Breast epithelium (tissue), 2 donors: ENCODE measurements around a stretch of chr19.

DNA sequence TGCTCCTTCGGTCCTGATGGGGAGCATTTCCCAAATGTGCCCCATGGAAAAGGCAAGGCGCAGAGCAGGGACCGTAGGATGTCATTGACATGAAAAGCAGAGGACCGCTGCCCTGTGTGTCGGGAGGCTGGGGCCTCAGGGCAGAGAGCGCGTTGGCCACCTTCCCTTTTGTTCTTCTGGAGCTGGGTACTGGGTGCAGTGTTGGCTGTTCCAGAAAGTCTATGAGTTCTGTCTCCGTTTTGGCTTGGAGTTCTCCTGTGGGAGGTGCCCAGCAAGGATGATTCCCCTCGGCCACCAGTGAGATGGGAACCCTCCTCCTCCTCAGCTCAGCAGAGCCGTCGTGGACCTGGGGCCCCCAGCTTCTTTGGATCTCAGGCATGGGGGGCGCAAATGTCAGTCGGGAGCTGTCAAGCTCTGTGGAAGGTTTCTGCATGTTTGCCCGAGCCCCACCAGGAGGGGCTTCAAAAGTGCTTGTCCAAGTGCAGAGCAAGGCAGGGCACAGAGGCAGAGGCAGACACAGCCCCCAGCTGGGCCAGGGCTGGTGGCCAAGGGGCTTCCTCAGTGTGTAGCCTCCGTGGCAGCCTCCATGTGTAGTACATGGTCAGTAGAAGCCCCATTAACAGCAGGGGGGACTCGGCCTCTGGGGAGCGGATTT, 128.8 kb downstream of the KDM4B start:
- PRO-cap = no peak
- RAMPAGE, long total RNA, 2 experiments = no peak in any of the 2 experiments

GRCh38 chr19:5115881-5117038, 147.3 kb downstream of the KDM4B start:
- PRO-cap = no peak
- RAMPAGE, long total RNA, 2 experiments = no peak in any of the 2 experiments

- PRO-cap = no peak
- RAMPAGE, long total RNA, 2 experiments = no peak in any of the 2 experiments
These were observed 149.9 kb downstream of the KDM4B start for GRCh38 chr19:5118563-5119431.

DNA sequence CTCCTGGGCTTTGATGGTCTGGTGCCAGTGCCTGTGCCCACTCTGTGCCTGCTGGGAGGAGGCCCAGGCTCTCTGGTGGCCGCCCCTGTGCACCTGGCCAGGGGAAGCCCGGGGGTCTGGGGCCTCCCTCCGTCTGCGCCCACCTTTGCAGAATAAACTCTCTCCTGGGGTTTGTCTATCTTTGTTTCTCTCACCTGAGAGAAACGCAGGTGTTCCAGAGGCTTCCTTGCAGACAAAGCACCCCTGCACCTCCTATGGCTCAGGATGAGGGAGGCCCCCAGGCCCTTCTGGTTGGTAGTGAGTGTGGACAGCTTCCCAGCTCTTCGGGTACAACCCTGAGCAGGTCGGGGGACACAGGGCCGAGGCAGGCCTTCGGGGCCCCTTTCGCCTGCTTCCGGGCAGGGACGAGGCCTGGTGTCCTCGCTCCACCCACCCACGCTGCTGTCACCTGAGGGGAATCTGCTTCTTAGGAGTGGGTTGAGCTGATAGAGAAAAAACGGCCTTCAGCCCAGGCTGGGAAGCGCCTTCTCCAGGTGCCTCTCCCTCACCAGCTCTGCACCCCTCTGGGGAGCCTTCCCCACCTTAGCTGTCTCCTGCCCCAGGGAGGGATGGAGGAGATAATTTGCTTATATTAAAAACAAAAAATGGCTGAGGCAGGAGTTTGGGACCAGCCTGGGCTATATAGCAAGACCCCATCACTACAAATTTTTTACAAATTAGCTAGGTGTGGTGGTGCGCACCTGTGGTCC, 183.4 kb downstream of the KDM4B start:
- PRO-cap = no peak
- RAMPAGE, long total RNA, 2 experiments = no peak in any of the 2 experiments

GRCh38 chr19:5255950-5256579, 84.5 kb downstream of the PTPRS start:
- PRO-cap = no peak
- RAMPAGE, long total RNA, 2 experiments = no peak in any of the 2 experiments

- PRO-cap = no peak
- RAMPAGE, long total RNA, 2 experiments = no peak in any of the 2 experiments
These were observed 66.6 kb downstream of the PTPRS start for GRCh38 chr19:5274050-5274362.

DNA sequence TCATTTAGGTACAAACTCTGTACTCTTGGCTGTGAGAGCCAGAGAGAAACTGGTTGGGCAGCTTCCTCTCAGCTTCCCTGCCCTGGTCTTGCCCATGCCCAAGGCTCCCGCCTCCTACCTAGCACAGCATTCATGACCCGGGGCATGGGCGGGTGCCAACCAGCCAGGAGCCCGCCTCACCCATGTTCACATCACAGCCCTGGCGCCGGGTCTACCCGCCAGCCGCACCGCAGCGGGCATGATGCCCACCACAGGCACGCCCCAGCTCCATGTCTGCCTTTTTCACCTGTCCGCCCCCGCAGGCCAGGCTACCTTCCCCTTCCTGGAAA, 42.2 kb downstream of the PTPRS start:
- PRO-cap = no peak
- RAMPAGE, long total RNA, 2 experiments = no peak in any of the 2 experiments

DNA sequence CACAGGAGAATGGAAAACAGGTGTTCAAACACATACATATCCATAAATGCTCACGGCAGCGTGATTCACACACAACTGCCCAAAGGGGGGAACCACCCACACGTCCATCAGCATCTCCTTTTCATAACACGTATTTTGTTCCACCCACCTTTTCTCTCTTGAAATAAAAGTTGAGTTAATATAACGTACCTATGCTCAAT, 38.0 kb downstream of the SAFB2 start:
- PRO-cap = no peak
- RAMPAGE, long total RNA, 2 experiments = no peak in any of the 2 experiments

DNA sequence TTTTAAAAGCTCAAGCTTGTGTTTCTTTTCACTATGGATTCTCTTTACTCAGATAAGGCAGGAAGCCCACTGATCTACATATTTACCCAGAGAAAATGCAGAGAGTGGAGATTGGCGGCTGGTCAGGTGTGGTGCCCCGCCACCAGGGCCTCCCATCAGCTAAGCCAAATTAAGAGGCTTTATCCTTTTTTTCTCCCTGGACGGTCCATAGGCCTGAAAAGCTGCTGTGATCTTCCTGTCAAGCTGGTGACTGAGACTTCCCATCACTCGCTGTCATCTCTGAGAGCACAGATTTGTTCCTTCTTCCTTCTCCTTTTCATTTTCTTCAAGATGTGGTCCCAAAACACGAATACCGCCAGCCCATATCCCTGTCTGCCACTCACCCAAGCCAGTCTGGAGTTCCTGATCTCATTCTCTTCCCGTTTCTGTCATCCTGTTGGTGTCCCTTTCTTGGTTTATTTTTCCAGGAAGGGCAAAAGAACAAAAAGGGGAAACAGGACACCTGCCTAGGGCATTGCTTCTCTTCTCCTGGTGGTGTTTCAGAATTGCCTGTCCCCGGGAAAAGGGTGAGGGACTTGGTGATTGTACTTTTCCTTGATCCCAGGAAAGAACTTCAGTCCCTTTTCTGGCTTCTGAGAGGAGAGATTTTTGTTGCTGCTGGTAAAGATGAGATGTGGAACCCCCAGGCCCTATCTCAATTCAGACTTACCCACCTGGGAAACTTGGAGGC, 2.0 kb downstream of the SAFB start:
- PRO-cap = no peak
- RAMPAGE, long total RNA, 2 experiments = no peak in any of the 2 experiments

GRCh38 chr19:5628171-5628450, 5.2 kb downstream of the SAFB start:
- PRO-cap = no peak
- RAMPAGE, long total RNA, 2 experiments = no peak in any of the 2 experiments

DNA sequence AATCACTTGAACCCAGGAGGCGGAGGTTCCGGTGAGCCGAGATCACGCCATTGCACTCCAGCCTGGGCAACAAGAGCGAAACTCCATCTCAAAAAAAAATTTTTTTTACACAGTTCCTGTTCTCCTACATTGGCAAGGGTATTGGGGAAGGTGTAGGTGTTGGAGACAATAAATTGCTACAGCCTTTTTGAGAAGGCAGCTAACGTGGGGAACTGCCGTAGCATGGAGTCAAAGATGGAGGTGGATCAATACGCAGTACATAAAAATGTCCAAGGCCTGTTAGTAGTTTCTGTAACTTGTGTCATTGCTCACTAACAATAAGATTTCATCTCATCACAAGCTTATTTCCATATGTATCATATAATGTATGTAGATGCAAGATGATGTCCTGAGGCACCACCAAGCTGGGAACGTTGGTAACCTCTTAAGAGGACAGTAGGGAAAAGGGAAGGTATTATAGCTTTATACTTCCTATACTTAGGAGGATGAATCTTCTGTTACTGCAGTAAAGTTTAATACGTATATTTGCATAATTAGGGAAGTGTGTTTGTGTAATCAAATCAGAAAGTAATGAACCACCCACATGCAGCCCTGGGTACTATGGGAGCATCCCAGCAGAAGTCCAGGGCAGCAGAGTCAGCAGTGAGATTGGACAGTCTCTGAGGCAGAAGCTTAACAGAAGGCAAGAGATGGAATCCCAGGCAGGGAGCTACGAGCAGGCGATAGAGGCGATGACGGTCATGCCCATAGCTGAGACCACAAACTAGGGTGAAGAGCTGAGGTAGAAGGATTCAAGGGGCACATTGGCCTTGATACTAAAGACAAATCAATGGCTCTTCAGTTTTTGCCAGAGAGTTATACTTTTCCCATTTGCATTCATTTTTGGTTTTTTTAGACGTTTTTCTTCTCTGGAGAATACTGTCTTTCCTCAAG, 12.4 kb downstream of the SAFB start:
- PRO-cap = no peak
- RAMPAGE, long total RNA, 2 experiments = no peak in any of the 2 experiments

GRCh38 chr19:5671328-5672411, 8.6 kb downstream of the MICOS13 start:
- PRO-cap = no peak
- RAMPAGE, long total RNA, 2 experiments = no peak in any of the 2 experiments

DNA sequence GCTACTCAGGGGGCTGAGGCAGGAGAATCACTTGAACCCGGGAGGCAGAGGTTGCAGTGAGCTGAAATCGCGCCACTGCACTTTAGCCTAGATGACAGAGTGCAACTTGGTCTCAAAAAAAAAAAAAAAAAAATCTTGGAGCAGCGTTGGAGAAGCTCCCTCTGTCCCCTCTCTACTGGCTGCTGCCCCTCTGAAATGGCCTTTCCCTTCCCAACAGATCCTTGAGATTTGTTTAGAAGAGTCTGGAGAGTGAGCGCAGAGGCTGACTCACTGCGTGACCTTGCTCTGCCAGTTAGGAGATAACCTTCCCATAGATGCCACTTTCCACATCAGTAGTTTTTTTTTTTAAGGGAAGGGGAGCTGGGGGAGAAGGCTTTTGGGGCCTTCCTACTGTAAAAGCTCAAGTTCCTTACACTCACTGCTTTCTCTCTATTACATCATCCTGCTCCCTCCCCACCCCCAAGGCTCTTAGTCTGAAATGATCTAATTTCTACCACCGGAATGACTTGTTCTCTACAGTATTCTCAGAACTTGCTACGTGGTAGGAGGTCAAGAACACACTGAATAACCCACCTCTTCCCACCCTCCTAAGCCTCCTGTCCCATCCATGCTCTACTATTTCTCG, 1.5 kb downstream of the LONP1 start:
- PRO-cap = no peak
- RAMPAGE, long total RNA, 2 experiments = no peak in any of the 2 experiments

DNA sequence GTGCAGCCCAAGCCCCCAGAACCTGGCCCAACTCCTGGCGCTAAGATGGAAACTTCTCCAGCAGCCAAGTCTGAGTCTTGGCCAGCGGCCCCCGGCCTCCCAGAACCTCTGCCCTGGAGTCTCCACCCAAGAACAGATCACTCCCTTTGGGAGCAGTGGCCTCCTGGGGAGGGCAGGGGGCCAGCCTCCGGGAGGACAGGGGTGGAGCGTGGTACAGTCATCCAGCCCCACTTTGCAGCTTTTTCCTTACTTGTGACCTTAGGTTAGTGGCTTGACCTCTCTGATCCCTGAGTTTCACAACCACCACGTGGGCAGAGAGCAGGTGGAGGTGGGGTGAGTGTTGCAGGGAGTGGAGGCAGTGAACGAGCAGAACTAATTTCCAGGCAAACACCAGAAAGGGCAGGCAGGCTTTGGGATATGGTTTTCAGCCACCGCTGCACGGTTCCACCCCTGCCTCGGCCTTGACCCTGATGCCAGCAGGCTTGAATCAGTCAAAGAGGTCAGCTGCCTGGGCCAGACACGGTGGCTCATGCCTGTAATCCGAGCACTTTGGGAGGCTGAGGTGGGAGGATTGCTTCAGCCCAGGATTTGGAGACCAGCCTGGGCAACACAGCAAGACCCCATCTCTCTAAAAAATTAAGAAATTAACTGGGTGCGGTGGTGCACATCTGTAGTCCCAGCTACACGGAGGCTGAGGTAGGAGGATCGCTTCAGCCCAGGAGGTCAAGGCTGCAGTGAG, 4.2 kb upstream of the NRTN start:
- PRO-cap = no peak
- RAMPAGE, long total RNA, 2 experiments = no peak in any of the 2 experiments

DNA sequence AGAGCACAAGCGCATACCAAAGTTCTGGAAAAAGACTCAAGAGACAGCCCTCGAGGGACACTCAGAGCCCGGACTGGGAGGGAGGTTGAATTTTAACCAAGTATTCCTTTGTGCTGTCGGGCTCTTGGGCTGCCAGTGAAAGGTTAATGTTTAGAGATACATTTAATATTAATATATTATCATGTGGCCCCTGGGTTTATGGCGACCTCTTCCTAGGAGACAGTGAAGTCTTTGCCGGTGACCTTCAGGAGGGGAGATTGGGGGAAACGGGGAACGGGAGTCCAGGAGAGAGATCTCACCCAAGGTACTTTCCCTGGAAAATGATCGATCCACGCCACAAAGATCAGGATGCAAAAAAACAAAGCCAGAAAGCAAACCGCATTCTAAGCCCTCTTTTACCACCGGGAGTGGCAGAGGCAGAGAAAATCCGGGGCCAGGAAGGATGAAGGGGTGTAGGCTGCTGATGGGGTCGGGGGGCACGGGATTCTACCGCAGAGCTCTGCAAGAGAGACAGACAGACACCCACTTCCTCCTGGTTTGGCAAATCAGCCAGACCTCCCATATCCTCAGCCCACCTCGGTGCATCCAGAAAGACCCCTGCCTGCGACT, 1.5 kb downstream of the FUT6 start:
- PRO-cap = no peak
- RAMPAGE, long total RNA, 2 experiments = no peak in any of the 2 experiments

DNA sequence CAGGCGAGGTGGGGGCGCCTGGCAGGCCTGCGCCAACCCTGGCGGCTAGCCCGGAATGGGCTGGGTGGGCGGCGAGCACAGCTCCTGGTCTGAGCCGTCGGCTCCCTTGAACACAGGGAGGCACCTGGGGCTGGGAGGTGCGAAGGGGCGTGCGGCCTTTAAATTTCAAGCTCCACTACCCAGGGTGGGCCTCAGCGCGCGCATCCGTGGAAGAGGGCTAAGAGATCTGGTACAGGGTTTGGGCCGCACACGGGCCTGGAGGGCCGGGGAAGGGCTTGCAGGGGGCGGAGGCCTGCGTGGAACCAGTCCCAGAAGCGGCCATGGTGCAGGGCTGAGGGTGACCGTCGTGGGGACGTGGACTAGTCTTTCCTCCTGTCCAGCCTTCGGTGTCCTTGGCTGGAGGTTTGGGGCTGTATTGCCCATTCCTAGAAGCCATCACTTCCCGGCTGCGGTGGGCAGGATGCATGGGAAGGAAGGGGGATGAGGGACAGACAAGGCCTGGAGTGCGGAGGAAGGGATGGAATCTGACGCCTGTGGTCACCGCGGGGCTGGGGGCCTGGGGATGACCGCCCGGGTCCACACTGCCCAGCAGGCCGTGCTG, 11.4 kb downstream of the NDUFA11 start:
- PRO-cap = no peak
- RAMPAGE, long total RNA, 2 experiments = no peak in any of the 2 experiments

DNA sequence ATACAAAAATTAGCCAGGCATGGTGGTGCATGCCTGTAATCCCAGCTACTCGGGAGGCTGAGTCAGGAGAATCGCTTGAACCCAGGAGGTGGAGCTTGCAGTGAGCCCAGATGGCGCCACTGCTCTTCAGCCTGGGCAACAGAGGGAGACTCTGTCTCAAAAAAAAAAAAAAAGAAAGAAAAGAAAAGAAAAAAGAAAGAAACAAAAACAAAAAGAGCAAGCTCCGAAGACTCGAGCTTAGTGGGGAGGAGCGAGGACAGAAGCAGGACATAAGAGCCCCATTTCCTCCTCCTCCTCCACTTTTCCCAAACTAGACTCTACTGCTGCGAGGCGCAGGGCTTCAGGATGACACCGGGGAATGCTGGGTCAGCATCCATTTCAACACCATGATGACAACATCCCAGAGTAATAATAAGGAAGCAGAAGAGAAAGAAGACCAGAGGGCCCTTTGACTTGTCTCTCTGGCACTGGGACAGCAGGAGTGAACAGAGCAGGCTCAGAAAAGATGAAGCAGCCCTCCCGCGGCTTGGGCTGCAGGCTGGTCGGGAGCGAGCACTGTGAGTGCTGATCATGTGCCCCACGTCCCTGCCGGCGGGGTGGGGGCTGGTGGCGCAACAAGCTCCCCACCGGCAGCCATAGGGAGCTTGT, 30.7 kb downstream of the RANBP3 start:
- PRO-cap = no peak
- RAMPAGE, long total RNA, 2 experiments = no peak in any of the 2 experiments

DNA sequence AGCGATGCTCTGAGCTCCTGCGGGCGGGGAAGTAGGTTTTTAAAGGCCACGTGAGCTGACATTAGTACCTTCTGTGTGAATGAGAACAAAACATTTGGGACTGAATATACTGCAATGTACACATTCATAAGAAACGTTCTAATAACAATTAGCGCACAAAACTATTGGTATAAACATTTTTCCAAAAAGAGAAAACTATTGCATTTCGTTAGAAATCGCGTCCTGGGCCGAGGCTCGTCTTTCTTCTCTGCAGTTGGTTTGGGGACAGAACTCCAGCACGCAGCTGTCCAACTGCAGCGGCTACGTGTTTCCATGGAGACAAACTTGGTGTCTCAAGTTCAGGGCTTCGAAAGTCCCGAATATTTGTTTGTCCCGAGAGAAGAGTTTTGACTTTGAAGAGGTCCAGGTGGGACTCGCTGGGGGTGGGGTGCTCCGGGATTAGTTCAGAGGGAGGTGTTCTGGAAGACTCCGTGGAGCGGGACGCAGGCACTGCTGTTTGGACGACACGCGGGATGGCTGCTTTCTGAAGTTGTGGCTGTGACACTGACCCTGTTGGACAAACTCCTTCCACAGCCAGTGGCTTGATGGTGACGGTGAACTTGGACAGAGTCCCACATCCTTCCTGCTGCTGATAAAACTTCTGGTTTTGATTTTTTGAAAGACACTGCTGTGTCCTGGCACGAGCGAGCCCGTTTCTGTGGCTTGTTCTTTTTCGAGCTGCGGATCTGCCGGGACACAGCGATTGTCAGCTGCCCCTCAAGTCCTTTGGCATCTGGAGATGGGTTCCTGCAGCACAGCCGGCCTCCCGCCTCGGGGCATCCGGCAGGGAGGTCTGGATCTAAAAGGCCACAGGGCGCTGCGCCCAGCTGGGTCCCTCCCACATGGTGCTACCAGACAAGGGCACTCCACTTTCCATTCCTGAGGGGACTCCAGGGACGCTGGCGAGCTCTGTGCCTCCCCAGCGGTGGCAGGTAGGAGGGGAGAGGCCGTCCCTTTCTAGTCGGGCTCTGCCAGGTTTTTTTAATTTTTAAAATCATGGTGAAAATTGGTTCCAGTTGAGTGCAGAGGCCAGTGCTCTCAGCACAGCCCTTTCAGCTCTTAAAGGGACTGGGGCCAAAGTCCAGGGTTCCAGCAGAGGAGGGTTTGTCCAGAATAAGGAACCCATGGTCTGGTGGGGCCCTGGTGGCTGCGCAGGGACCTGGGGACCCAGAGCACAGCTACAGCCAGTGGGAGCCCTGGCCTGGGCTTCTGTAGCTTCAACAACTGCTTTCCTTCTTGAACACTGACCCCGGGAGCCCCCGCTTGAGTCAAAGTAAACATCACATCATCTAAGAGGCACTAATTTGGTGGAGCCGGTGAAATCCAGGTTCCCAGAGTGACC, 16.0 kb upstream of the RANBP3 start:
- PRO-cap = no peak
- RAMPAGE, long total RNA, 2 experiments = no peak in any of the 2 experiments

- PRO-cap = no peak
- RAMPAGE, long total RNA, 2 experiments = no peak in any of the 2 experiments
These were observed 42.7 kb upstream of the RANBP3 start for GRCh38 chr19:6020552-6021190.

DNA sequence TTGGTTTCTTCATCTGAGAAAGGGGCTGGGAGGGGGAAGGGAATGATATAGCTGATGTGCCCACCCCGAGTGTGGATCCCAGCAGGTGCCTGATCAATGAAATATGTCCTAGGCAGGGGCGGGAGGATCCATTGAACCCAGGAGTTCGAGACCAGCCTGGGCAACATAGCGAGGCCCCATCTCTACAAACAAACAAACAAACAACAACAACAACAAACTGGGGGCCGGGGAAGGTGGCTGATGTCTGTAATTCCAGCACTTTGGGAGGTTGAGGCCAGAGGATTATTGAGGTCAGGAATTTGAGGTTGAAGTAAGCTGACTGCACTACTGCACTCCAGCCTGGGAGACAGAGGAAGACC, 48.5 kb downstream of the RFX2 start:
- PRO-cap = no peak
- RAMPAGE, long total RNA, 2 experiments = no peak in any of the 2 experiments